Right ventricle myocardium (tissue), 1 donor: ENCODE measurements around a stretch of chr14.

DNA sequence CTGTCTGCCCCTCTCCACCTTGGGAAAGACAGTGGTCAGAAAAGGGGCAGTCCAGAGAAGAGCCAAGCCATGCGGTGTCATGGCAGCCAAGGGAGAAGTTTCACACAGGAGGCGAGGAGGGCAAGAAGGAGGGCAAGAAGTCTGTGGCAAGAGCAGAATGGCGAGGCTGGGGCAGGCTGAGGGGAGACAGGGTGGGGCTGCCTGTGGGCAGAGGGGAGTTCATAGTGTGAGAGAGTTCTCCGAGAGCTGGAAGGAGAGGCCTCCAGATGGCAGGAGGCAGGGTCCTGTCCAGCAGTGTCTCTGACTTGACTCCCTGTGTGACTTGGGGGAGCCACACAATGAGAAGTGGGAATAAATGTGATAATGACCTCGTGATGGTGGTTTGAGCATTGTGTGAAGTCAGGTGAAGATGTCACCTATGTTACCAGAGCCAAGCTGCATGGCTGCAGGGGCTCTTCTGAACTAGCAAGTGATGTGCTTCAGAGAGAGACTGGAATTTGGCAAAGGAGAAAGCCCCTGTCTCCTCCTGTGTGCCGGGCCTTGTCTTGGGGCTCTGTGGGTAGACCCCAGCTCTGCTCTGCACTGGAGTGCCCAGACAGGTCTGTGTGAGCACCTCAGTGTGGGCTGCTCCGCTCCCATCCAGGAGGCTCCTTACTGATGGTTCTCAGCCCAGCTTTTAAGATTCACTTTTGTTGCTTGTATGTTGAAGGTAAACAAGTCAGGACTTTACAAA is 9.7 kb downstream of the EVL start:
- PRO-cap, 2 experiments: no peak in any of the 2 experiments

- PRO-cap, 2 experiments: no peak in any of the 2 experiments
These were observed 19.4 kb downstream of the EVL start for GRCh38 chr14:100084487-100085109.

GRCh38 chr14:100137503-100137900 is 21.9 kb downstream of the DEGS2 start:
- PRO-cap, 2 experiments: no peak in any of the 2 experiments

- PRO-cap, 2 experiments: no peak in any of the 2 experiments
These were observed 8.8 kb downstream of the DEGS2 start for GRCh38 chr14:100150707-100151002.

DNA sequence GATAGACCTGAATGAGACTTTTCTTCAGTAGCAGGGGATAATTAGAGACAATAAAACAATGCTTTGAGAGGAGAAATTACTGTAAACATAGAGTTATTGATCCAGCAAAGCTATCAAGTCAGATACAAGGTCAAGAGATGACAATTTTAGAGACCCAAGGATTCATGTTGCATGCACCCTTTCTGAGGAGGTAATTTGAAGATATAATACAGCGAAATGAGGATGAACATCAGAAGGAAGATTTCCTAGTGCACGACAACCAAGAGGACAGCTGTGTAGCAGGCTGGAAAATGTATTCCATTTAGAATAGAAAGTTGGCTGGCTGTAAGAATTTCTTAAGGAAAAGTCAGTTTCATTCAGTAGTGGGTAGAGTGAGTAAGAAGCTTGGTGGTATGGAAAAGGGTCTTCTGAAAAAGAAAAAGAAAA is 27.8 kb downstream of the YY1 start:
- PRO-cap, 2 experiments: no peak in any of the 2 experiments

- PRO-cap, 2 experiments: no peak in any of the 2 experiments
These were observed 26.8 kb downstream of the SLC25A29 start for GRCh38 chr14:100279345-100279951.

- PRO-cap, 2 experiments: peak in 2 of 2 experiments; most common plus-strand start chr14:100305688 (in 2); most common minus-strand start chr14:100305634 (in 1)
These were observed 750 bp downstream of the SLC25A29 start for GRCh38 chr14:100305205-100306183.

DNA sequence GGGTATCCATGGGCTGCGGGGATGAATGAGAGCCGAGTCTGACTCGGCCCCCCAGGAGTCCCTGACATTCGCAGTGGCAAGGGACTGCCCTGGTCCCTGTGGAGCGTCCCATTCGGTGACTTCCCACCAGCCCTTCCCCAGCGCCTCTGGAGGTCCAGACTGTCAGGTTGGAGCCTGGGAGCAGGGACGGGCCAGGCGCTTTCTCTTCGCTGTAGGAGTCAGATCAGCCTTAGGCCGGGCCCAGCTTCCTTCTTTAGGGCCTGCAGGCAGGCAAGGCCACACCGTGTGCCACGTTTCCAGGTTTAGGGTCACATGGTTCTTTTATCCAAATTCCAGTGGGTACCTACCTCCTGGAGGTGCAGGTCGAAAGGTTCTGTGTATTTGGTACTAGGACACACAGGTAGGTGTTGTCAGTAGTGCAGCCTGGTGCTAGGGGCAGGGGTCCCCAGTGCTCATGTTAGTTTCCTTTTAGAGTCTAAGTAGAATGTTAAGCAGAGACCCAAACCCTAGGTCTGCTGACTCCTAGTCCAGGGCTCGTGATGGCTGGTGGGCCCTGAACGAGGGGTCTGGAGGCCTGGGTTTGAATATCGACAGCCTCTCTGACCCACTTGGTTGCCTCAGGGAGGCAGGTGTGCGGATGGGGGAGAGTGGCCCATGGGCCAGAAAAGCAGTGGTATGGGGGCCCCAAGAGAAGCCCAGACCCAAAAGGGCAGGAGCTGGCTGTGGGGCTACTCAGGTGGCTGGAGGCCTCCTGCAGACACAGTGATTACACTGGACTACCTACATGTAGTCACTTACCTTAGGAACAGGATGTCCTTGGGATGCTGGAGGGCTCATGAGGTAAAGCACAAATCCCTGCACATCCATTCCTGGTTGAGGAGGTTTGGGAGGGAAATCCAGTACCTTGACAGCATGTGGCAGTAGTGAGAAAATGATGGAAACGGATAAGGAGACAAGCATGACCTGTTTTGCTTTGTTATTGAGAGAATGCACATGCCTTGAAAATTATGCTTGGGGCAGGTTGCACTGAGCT is 1.4 kb upstream of the SLC25A29 start:
- PRO-cap, 2 experiments: peak in 2 of 2 experiments; most common plus-strand start position 157 of the sequence (in 1); most common minus-strand start position 148 of the sequence (in 2)

DNA sequence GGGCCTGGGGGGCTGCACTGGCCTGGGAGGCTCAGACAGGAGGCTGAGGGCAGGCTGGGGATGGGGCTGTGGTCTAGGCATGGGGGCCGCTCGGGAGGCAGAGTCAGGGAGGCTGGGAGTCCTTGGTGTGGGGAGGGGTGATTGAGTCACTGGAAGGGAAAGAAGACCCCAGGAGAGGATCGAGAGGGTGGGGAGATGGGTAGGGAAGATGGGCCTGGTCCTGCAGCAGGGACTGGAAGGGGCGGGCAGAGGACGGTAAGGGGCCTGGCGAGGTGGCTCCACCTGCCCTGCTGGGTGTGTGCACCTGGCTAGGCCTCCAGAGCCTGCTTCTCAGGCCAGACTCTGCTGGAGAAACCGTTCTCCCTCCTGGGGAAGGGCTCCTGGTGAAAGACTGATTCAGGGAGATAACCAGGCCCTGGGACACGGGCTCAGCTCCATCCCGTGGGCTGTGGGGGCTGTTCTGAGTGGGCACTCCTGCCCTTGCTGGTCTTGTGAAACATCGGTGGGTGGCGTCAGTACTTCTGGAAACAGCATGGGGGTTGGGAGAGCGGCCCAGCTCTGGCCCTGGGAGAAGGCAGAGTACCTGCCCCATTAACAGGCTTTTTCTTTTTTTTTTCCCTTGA is 594 bp downstream of the SLC25A47 start:
- PRO-cap, 2 experiments: no peak in any of the 2 experiments

- PRO-cap, 2 experiments: no peak in any of the 2 experiments
These were observed 25.9 kb downstream of the WARS1 start for GRCh38 chr14:100349031-100349796.

- PRO-cap, 2 experiments: no peak in any of the 2 experiments
These were observed 2.6 kb downstream of the WARS1 start for GRCh38 chr14:100372246-100373273.

- PRO-cap, 2 experiments: no peak in any of the 2 experiments
These were observed 48.8 kb downstream of the WDR25 start for GRCh38 chr14:100425025-100425557.

GRCh38 chr14:100440853-100441318 is 64.6 kb downstream of the WDR25 start:
- PRO-cap, 2 experiments: no peak in any of the 2 experiments

GRCh38 chr14:100566097-100566475 is 21.1 kb downstream of the BEGAIN start:
- PRO-cap, 2 experiments: no peak in any of the 2 experiments

DNA sequence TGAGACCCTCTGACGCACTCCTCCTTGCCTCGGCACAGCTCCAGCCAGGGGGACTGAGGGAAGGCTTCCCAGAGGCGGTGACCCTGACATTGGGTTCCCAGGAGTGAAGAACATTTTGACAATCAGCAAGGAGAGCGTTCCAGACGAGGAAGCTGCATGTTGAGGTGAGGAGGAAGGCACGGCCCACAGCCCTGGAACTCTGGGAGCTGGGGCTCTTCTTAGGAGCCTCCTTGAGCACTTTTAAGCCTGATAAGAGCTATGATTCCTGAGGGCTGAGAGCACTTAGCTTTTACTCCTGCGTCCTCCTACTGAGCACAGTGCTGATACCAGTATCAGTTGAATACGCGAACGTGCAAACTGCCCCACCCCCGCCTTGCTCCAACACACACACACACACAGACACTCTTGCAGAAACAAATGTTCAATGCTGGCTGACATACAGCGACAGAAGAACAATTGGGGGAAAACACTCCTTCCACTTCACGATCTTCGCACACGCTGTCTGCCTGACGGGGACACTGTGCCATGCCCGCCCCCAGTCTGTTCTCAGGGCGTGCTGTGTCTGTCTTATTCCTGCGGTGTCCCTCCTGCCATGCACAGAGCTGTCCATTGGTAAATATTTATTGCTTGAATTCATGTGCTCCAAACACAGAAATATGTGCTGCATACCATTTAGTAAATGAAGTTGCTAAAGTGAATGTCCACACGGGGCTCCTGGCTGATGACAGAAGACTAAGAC is 57.2 kb upstream of the DLK1 start:
- PRO-cap, 2 experiments: no peak in any of the 2 experiments

GRCh38 chr14:100709770-100710257 is 16.9 kb upstream of the DLK1 start:
- PRO-cap, 2 experiments: peak in 2 of 2 experiments; most common plus-strand start chr14:100709885 (in 1); most common minus-strand start chr14:100709843 (in 2)

DNA sequence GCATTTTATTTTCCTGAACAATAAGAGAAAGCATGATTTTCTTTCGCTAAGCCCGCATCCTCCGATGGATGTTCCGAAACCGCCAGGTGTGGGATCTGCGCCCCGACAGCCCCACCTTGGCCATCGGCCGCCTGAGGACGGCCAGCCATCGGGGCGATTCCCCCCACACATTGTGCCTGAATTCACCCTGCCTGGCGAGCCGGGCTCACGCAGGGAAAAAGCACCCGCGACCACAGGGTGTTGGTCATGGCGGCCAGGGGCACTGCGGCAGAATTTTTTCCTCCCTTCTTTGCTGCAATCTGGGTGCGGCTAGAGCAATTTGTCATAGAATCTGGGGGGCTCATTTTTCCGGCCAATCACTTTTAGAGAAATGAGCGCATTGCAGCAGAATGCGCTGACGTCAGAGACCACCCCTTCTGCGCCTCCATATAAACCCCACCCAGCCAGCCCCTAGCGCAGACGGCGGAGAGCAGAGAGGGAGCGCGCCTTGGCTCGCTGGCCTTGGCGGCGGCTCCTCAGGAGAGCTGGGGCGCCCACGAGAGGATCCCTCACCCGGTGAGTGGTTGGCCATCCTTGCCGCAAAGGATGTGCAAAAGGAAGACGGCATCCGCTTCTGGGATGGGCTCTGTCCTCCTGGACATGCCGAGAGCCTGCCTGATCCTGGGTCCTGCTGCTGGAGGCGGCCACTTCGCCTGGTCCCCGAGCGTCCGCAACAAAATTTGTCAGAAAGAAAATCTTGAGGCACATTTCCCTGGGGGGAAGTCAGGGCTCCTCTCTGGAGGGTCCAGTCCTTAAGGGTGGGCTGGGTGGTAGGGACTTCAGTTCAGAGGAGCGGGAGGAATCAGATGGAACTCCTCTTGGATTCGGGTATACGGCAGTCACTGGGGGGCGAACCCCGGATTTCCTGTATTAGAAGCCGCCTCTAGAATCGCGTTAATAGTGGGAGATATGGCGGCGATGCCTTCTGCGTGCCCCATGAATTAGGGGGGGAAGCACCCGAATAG is 77.6 kb downstream of the RTL1 start:
- PRO-cap, 2 experiments: peak in 2 of 2 experiments; most common plus-strand start position 456 of the sequence (in 2); most common minus-strand start position 279 of the sequence (in 2)

- PRO-cap, 2 experiments: no peak in any of the 2 experiments
These were observed 4.7 kb downstream of the RTL1 start for GRCh38 chr14:100898700-100899286.

- PRO-cap, 2 experiments: no peak in any of the 2 experiments
These were observed 3.2 kb downstream of the RTL1 start for GRCh38 chr14:100900176-100900789.

DNA sequence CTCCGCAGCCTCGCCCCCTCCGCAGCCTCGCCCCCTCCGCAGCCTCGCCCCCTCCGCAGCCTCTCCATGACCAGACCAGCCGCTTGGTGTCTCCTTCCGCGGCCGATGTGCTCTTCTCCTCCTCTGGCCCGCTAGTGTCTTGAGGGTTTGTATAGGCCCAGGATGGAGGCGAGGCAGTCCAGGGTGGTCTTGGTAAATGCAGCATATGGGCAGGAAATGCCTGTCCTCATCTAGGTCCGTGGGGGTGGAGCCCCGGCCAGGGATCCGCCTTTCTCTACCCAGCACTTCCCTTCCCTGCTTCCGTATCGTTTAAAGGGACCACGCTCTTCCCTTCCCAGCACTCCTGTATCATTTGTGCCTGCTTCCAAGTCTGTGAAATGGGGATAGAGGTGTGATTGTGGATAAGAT is 326.6 kb upstream of the RTL1 start:
- PRO-cap, 2 experiments: no peak in any of the 2 experiments